SK-N-SH (cell line): Measurements from ENCODE around the genes FAM13C, MRLN and CCDC6.

DNA sequence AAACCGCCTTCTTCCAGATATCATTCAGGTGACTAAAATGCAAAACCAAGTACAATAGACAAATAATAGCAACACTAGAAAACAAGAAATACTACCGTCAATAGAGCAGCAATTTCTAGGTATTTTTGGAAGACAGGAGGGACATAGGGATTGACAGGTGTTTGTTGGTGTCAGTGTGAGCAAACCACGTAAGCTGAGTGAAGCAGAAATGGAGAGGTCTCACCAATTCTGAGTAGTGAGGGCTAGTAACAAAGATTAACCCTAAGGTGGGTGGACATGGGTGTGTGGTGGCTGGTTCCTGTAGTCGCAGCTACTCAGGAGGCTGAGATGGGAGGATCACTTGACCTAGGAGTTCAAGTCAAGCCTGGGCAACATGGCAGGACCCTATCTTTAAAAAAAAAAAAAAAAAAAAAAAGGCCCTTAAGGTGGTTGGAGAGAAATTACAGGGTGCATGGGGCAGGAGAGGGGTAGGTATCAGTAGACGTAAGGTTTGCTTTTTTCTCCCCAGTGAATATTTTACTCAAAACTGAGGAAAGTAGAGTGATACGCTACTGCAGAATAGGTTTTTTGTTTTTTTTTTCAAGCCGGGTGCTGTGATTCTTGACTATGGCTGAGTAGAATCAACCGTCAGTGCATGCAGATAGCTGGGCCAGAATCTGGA is 14.9 kb downstream of the TFAM start:
- RRBS = no CpG with 5 or more reads among the region's 8 CpGs
CAGE:
- cytosol, long polyA plus RNA = no peak
- long polyA plus RNA = no peak
- nucleus, long polyA plus RNA = no peak

DNA sequence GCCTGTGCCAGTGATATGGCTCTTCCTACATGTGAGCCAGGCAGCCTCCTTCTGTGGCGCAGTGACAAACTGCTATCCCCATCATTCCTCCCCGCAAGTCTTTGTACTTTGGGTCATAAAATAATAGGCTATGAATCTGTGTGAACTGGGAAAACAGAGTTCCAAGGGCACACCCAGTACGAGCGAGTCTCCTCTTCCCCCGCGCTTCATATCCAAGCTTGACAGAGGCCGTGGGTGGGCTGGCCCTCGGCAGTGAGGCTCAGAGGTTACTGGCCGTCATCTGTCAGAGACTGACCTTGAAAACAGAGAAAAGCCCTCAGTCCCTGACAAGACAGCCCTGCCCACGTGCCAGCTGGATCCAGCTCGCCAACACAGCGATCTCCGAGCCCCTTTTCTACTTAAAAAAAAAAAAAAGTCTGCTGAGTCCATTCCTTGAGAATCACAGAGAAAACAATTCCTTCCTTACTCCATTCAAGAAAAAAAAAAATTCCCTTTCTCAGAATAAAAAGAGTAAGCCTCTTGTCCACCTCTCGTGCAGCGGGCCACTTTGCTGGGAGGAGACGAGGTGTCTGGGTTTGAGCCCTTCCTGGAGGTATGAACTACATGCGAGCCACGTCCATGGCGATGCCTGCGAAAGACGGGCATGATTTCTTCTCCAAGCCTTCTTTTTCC is 848 bp upstream of the BICC1 start:
- RRBS = no CpG with 5 or more reads among the region's 21 CpGs
CAGE:
- cytosol, long polyA plus RNA = no peak
- long polyA plus RNA = no peak
- nucleus, long polyA plus RNA = no peak

- RRBS = no CpG with 5 or more reads among the region's 6 CpGs
CAGE:
- cytosol, long polyA plus RNA = no peak
- long polyA plus RNA = no peak
- nucleus, long polyA plus RNA = no peak
These were observed 1.7 kb downstream of the FAM13C start for GRCh38 chr10:59360670-59361109.

DNA sequence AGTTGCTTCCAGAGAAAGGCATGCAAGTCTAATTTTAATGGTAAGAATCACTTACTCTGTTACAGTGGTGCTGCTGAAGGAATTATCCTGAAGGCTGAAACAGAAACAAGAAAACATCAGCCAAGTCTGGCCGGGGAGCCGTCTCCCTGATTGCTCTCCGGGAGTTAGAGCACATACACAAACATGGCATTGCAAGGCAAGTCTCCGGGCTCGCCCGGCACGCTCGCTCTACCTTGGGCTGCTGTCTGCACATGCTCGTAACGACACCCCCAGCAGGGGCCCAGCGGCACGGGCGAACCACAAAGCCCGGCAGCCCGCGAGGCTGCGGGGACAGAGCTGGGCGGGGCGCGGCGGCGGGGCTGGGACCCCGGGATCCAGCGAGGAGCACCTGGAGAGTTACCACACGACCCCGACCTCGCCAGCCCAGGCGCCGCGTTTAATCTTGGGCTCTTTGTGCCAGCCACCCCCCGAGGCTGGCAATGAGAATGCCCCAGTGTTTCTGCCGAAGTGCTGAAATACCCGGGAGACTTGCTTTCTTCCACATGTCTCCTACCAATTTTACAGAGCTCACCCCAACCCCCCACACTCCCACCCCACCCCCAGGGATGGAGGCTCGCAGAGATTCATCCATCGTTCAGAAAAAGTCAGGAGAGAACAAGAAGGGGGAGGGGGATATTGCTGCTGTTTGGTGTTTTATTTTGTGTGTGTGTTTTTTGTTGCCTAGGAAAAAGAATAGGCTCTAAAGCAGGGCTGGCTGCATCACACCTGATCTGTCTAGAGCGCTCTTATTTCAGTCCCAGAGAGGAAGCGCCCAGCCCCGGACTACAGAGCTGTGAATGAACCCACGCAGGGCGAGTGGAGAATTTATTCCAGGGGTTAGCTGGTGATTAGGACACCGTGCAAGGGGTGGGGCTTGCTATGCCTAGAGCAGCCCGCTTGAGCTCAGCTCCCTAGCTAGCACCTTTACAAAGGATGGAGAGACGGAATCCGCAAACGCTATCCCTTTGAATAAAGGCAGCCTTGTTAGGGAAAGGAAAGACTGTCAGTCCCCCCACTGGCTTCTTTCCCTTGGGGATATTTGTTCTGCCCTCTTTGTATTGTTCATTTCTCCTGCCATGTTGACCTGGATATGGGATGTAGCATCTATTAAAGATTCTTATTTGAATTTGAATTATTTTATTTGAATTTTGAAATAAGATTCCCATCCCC is at the start of gene FAM13C:
Gene FAM13C, minus strand, starts transcription at position 206 of the 1,209 bp plus-strand sequence.
- RRBS = 2% methylated on average over 16 of the region's 45 CpGs
CAGE:
- cytosol, long polyA plus RNA = start-site peak on the minus strand centred at position 180 of the sequence, 66 bp wide, 198 and 165 reads in 2 replicates
- long polyA plus RNA = no peak
- nucleus, long polyA plus RNA = start-site peak on the minus strand centred at position 211 of the sequence, 94 bp wide, 191 and 320 reads in 2 replicates

DNA sequence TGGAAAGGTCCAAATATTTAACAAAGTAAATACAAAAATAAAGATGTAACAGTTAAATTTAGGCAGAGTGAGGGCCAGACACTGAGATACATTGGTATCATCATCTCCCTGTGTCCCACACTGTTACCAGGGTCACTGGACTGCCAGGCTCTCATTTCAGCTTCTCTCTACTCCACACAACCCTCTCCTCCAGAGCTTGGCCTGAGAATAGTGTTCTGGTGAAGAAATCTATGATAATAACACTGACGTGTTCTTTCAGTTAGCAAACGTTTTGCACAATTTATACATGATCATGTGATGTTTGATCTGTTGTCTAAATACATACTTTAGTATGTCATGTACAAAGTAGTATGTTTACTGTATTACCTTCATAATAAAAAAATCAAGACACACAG is 5.1 kb downstream of the SLC16A9 start:
- RRBS = no CpG with 5 or more reads among the region's 2 CpGs
CAGE:
- cytosol, long polyA plus RNA = no peak
- long polyA plus RNA = no peak
- nucleus, long polyA plus RNA = no peak

DNA sequence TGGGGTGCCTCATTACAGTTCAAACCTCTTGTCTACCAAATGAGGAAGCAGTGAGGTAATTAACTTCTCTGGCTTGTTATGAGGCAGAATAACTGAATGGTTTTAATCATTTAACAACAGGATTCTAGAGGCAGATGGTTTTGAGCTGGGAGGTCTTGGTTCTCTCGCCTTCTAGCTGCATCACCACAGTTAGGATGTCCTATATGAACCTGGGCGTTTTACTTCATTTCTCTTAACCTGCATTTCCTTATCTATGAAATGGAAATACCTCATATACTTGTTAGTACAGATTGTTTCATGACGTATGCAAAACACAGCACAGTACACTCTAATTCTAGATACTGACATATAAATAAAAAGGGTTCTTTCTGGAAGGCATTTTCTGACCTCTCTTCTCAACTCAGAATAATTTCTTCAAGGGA is 16.1 kb upstream of the SLC16A9 start:
- RRBS = no CpG with 5 or more reads among the region's 3 CpGs
CAGE:
- cytosol, long polyA plus RNA = no peak
- long polyA plus RNA = no peak
- nucleus, long polyA plus RNA = no peak

GRCh38 chr10:59753319-59753884 is at the start of gene MRLN:
Gene MRLN, minus strand, starts transcription at chr10:59753455.
- RRBS = no CpG with 5 or more reads among the region's 5 CpGs
CAGE:
- cytosol, long polyA plus RNA = no peak
- long polyA plus RNA = no peak
- nucleus, long polyA plus RNA = no peak

- RRBS = no CpG with 5 or more reads among the region's 2 CpGs
CAGE:
- cytosol, long polyA plus RNA = no peak
- long polyA plus RNA = no peak
- nucleus, long polyA plus RNA = no peak
These were observed 58.9 kb downstream of the CCDC6 start for GRCh38 chr10:59847335-59847891.

DNA sequence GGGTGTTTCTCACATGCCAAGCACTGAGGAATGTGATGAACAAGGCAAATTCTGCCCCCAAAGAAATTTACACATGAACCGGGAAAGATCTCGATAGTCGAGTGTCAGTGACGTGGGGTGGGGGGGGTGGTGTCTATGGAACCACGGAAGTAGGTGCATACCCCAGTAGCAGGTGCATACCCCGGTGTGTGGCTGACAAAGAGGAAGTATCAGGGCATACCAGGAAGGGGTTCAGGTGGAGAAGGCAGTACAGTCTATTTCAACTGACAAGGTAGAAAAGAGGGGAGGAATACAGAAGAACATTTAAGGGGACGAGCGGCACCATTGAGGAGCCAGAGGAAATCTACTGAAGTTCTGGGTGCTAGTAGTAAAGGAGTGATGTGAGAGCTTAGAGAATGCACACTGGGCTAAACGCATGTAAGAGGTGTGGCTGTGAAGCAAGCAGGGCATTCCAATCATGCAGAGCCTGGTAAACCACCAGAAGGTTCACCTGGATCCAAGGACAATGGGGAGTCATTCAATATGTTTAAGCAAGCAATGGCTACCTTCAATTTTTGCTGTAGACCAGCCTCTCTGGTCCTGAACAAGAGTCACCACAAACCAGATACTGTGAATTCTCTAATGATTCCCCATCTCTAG is 6.2 kb downstream of the CCDC6 start:
- RRBS = 98% methylated on average over 5 of the region's 9 CpGs
CAGE:
- cytosol, long polyA plus RNA = no peak
- long polyA plus RNA = no peak
- nucleus, long polyA plus RNA = no peak

GRCh38 chr10:59906089-59907096 is at the start of gene CCDC6:
Gene CCDC6, minus strand, starts transcription at chr10:59906556.
- RRBS = 2% methylated on average over 18 of the region's 100 CpGs
CAGE:
- cytosol, long polyA plus RNA = start-site peak on the minus strand at chr10:59906430-59906459, 71 and 106 reads in 2 replicates
- long polyA plus RNA = no peak
- nucleus, long polyA plus RNA = start-site peak on the minus strand at chr10:59906438-59906452, 27 and 62 reads in 2 replicates

DNA sequence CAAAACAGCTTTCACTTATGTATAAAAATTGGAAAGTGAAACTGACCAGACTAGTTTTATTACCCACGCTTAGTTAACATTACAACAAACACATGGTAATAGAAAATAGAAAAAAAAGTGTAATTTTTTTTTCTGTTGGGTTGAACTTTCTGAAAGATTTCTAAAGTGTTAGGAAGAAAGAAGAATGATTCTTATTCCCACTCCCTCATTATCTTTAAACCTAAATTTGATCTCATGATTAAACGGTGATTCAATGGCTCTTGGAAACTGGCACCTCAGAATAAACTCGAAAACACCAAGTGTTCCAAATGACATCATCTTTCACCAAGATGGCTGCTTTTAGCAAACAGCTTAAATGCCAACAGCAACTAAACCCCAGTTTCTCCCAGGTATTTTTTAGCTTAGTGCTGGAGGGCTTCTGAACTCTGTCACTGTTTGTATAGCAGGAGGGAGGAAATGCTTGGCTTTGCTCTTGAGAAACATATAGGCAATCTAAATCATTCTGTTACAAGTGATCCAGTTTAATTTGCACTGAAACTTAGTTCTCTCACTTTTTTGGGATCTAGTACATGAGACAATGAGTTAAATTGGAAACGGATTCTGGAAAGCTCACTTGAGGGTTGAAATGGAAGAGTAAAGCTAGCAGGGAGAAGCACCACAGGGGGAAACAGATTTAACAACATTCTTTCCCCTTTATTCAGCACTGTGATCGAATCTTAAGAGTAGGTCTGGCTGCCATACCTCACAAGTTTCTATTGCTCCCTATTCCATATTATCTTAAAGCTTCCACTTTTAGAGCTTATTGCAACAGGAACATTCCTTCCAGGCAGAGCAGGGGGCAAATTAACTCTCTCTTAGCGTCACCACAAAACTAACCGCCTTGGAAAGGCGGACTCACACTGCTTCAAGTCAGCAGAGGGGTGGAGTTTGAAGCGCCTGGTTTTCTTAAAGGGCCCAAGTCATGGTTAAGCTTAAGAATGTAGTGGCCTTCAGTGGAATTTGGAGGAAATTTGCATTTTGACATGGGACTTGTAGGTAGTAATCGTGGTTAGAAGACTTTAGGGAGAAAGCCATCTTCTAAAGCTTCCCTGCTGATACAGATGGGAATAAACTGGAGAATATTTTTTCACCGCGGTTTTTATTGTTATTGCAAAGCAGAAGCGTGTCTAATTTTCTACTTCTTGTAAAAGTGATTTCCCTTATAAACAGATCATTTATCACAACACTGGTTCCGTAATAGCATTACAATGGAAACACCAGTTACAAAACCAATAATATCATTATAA is 1.8 kb upstream of the CCDC6 start:
- RRBS = no CpG with 5 or more reads among the region's 14 CpGs
CAGE:
- cytosol, long polyA plus RNA = no peak
- long polyA plus RNA = no peak
- nucleus, long polyA plus RNA = no peak

DNA sequence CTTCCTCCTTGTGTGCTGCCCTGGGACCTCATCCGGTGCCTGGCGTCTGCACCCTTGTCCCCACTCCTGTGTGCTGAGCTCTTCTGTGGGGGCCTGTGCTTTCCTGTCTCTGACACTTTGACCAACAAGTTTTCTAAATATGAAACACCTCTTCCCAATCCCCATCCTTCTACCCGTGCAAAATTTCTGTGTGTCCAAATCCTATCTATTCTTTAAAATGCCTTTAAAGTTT is 239.6 kb downstream of the ANK3 start:
- RRBS = no CpG with 5 or more reads among the region's 3 CpGs
CAGE:
- cytosol, long polyA plus RNA = no peak
- long polyA plus RNA = no peak
- nucleus, long polyA plus RNA = no peak

DNA sequence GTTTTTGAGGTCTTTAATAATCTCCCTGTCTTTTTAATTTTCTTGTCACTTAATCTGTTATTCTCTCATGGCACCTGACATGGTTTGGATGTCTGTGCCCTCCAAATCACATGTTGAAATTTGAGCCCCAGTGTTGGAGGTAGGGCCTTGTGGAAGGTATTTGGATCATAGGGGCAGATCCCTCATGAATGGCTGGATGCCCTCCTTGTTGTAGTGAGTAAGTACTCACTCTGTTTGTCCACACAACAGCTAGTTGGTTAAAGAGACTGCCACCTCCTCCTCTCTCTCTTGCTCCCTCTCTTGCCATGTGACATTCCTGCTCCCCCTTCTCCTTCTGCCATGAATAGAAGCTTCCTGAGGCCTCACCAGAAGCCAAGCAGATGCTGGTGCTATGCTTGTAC is 239.3 kb downstream of the ANK3 start:
CAGE:
- cytosol, long polyA plus RNA = no peak
- long polyA plus RNA = no peak
- nucleus, long polyA plus RNA = no peak

GRCh38 chr10:60298233-60298986 is 91.3 kb downstream of the ANK3 start:
- RRBS = no CpG with 5 or more reads among the region's 6 CpGs
CAGE:
- cytosol, long polyA plus RNA = no peak
- long polyA plus RNA = no peak
- nucleus, long polyA plus RNA = no peak

GRCh38 chr10:60426054-60426830 is 36.6 kb upstream of the ANK3 start:
- RRBS = no CpG with 5 or more reads among the region's 4 CpGs
CAGE:
- cytosol, long polyA plus RNA = no peak
- long polyA plus RNA = no peak
- nucleus, long polyA plus RNA = no peak

DNA sequence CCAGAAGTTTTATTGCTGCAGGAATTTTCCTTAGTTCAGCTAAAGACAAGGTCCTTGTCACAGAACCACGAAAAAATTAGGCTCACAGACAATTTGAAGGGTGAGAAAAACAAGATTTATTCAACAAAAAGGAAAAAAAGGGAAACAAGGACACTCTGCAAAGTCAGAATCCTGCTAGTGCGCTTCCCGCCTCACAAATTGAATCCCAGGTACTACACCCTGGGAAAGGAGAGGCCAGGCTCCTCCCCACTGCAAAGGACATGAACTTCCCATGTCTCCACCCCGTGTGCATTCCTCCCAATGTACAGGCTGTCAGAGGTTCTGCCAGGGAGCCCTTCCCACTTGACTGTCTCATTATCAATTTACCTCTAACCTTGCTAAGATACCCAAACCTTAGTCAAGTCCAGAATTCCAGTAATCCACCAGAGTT is 70.5 kb upstream of the CDK1 start:
- RRBS = no CpG with 5 or more reads among the region's 4 CpGs
CAGE:
- cytosol, long polyA plus RNA = no peak
- long polyA plus RNA = no peak
- nucleus, long polyA plus RNA = no peak

- RRBS = no CpG with 5 or more reads among the region's 25 CpGs
CAGE:
- cytosol, long polyA plus RNA = no peak
- long polyA plus RNA = no peak
- nucleus, long polyA plus RNA = start-site peak on the plus strand at chr10:61901684-61902526, 22 and 316 reads in 2 replicates
These were observed 709 bp downstream of the ARID5B start for GRCh38 chr10:61901902-61902913.

DNA sequence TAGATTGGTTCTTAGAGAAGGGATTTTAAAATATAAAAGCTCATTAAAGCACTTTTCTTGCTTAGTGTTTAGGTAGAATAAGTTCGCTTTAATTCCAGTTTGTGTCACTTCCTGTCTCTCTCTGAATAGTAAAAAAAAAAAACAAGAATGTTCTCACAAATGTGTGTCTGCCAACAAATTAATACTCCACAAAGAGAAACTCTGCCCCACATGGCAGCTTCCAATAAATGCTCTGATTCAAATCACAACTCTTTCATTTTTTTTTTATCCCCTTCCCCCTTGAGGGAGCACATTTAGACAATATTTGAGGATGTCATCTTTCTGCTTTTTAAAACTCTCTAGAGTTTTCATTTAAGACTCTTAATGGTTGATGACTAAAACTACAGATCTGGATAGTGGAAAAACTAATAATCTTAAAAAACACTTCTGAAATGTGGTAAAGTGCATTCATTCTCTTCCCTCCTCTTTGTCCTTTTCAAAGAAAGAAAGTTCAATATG is 42.2 kb downstream of the ARID5B start:
- RRBS = no CpG with 5 or more reads among the region's 1 CpG
CAGE:
- cytosol, long polyA plus RNA = no peak
- long polyA plus RNA = no peak
- nucleus, long polyA plus RNA = no peak

DNA sequence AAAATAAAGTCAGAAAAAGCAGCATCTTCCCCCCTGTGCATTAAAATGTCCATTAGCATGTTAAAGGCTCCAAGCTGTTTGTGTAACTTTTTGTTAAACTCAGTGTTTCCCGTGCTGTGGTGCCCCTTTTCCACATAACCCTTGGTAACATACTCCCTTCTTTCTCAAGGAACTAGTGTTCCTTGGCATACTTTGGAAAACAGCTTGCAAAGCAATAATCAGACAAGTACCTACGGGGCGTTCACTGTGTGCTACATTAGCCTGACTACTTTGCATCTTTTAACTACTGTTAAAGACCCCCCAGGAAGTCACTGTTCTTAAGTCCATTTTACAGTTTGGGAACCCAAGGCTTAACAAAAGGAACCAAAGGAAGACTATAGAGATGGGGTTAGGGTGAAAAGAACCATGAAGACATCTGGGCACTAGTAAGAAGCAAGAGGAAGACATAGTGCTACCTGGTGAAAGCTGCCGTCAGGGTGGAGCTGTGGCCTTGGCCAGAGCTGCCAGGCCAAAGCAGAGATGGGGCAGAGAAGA is 85.2 kb downstream of the ARID5B start:
- RRBS = no CpG with 5 or more reads among the region's 4 CpGs
CAGE:
- cytosol, long polyA plus RNA = no peak
- long polyA plus RNA = no peak
- nucleus, long polyA plus RNA = no peak

GRCh38 chr10:61993634-61994084 is 92.2 kb downstream of the ARID5B start:
- RRBS = no CpG with 5 or more reads among the region's 4 CpGs
CAGE:
- cytosol, long polyA plus RNA = no peak
- long polyA plus RNA = no peak
- nucleus, long polyA plus RNA = no peak